Zone of skin (tissue), 1 donor: ENCODE data around the genes ACAP3 and TAS1R3.

DNA sequence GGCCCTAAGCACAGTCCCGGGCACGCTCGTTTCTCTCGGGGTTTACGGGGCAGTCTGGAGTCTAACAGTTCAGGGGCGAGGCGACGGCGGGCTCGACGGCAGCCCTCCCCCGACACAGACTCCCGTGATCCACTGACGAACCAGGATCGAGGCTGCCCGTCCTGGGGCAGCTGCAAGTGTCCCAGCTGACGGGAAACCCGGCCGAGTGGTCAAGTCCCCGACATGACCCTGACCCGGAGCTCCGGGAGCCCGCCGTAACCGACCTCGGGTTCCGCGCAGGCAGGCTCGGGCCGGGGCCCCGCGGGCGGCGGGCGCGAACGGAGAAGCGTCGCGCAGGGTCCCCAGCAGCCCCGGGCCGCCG, 438 bp downstream of the UBE2J2 start:
- RRBS: 1% methylated on average over 20 of the region's 43 CpGs

GRCh38 chr1:1273597-1273728, 191 bp downstream of the UBE2J2 start:
- RRBS: 1% methylated on average over 13 of the region's 21 CpGs

DNA sequence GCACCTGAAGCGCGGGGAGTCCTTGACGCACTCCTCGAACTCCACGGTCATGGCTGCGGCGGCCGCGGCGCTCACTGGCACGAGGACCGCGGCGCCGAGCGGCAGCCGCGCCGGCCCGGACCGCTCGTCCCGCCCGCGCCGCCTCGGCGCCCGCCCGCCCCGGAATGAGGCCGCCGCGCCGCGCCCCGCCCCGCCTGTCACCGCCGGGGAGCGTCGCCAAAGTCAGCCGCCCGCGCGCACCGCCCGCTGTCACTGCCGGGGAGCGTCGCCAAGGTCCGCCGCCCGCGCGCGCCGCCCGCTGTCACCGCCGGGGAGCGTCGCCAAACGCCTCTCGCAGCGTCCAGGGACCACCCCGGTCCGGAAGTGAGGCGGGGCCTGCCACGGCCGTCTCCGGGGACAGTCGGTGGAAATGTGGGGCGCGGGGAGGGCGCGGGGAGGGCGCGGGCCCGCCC, at the start of gene ACAP3:
TSS of gene ACAP3 (minus strand) at position 166 of the 452 bp plus-strand sequence.
- RRBS: 1% methylated on average over 59 of the region's 80 CpGs

DNA sequence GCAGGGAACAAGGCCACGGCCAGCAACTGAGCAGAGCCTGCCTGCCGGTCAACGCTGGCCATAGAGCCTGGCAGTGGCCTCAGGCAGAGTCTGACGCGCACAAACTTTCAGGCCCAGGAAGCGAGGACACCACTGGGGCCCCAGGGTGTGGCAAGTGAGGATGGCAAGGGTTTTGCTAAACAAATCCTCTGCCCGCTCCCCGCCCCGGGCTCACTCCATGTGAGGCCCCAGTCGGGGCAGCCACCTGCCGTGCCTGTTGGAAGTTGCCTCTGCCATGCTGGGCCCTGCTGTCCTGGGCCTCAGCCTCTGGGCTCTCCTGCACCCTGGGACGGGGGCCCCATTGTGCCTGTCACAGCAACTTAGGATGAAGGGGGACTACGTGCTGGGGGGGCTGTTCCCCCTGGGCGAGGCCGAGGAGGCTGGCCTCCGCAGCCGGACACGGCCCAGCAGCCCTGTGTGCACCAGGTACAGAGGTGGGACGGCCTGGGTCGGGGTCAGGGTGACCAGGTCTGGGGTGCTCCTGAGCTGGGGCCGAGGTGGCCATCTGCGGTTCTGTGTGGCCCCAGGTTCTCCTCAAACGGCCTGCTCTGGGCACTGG, at the start of gene TAS1R3:
TSS of gene TAS1R3 (plus strand) at position 209 of the 598 bp plus-strand sequence.
- RRBS: no CpG with 5 or more reads among the region's 23 CpGs

- RRBS: no CpG with 5 or more reads among the region's 11 CpGs
These were observed 4.0 kb downstream of the CCNL2 start for GRCh38 chr1:1395201-1395561.

- RRBS: no CpG with 5 or more reads among the region's 53 CpGs
These were observed 892 bp upstream of the CCNL2 start for GRCh38 chr1:1399689-1400764.

GRCh38 chr1:1429488-1430051, 3.9 kb downstream of the TMEM88B start:
- RRBS: no CpG with 5 or more reads among the region's 9 CpGs

- RRBS: 90% methylated on average over 4 of the region's 46 CpGs
These were observed 10.7 kb downstream of the ATAD3A start for GRCh38 chr1:1522487-1523235.

GRCh38 chr1:1561989-1562948, 12.4 kb downstream of the SSU72 start:
- RRBS: no CpG with 5 or more reads among the region's 23 CpGs

DNA sequence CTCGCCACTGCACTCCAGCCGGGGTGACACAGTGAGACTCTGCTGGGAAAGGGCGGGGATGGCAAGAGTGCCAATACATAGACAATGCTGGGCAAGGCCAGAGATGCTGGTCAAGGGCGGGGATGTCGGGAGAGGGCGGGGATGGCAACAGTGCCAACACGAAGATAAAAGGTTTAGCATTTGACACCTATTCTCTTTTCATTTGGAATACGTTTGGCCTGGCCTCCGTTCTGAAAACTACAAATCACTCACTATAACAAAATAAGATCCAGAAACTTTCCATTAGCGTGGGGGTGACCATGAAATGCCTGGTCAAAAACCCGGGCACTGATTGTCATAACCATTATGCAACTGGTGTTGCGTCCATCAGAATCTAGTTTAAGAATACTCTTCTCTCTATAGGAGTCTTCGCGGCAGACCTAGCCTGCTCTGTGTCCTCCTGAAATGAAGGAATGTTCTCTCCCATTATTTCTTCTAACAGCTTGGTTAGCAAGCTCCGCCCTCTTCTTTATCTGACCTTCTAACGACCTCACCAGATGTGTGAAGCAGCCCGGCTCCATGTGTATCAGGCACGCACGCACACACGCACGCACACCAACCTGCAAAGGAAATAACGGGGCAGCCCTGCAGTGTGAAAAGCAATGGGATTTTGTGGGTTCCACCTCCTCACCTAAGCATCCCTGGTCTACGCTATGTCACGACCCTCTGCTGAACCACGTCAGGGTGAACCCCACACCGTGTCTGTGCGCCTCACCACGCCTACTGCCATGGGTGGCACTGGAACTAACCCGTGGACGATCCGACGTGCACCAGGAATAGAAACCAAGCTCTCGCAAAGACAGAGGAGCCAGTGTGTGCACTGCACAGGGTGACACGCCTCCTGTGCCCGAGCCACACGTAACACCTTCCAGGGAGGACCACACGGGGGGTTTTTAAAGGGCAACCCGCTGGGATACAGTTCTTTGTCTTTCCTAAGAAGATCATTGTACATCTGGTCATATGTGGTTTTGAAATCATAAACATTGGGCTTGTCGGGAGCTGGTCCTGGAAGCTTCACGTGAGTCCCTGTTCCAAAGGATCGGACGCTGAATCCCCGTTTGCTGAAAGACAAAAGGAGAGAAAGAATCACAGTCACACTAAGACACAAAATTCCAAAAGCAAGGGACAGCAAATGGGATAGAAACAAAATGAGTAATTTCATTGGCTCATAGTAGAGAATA, 10.4 kb downstream of the SSU72 start:
- RRBS: no CpG with 5 or more reads among the region's 43 CpGs

DNA sequence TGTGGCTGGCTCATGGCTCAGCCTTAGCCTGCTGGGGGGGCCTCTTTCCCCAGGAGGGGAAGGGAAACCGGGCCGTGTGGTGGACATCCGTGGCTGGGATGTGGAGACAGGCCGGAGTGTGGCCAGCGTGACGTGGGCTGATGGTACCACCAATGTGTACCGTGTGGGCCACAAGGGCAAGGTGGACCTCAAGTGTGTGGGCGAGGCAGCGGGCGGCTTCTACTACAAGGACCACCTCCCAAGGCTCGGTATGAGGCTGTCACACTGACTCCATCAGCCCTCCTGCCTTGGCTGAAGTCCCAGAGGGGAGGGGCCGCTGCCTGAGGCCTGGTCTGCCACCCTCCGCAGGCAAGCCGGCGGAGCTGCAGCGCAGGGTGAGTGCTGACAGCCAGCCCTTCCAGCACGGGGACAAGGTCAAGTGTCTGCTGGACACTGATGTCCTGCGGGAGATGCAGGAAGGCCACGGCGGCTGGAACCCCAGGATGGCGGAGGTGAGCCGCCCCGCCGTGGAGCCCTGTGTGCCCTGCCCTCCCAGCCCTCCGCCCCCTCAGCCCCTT, 7.0 kb upstream of the MMP23B start:
- RRBS: no CpG with 5 or more reads among the region's 25 CpGs

GRCh38 chr1:1627009-1627969, 4.7 kb upstream of the MMP23B start:
- RRBS: 28% methylated on average over 18 of the region's 50 CpGs

DNA sequence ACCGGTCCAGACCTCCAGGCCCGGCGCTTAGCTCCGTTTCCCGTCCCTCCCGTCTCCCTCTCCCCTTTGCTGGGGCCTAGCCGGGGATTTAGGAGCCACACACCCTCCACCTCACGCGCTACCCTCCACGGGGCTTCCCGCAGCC, 736 bp upstream of the MMP23B start:
- RRBS: 3% methylated on average over 10 of the region's 11 CpGs

DNA sequence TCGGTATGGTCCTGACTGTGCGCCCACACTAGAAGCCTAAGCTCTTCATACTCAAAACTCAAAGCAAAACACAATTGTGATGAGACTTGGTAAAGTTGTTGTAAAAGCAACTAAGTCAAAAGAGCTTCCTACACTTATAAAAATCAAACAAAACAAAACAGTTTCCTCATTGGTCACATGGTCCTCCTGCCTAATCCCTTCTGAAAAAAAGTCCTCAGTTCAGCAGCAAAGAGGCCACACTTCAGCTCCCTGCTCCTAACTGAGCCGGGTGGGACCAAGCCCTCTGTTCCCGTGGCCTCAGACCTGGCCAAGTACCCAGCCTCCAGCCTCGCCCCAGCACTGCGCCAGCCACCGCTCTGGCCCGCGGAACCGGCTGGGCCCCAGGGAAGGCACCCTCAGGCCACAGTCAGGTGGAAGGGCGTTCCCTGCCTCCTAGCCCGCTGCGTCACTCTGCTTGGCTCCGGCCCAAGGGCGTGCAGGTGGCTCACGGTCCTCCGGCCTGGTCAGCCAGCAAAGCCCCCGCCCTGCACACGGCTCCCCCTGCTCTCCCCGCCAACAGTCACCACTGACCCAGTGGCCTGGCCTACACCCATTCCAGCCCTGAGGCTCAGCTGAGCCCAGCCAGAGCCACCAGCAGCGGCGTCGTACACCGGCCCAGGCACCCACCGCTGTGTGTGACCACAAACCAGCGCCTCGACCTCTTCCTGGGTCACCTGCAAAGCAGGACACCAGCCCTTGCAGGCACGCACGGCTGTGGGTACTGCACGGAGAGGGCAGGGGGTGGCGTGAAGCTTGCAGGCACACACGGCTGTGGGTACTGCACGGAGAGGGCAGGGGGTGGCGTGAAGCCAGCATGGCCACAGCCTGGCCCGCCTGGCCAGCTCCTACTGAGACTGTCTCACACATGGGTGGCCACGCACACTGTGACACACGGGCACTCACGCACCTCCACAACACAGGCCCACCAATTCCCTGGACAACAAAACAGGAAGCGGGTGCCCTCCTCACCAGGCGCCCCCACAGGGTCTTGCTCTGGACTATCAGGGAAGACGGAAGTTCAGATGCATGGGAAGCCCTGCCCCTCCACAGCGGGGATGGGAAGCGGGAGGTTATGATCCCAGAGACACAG, 19.4 kb downstream of the NADK start:
- RRBS: 11% methylated on average over 10 of the region's 43 CpGs

DNA sequence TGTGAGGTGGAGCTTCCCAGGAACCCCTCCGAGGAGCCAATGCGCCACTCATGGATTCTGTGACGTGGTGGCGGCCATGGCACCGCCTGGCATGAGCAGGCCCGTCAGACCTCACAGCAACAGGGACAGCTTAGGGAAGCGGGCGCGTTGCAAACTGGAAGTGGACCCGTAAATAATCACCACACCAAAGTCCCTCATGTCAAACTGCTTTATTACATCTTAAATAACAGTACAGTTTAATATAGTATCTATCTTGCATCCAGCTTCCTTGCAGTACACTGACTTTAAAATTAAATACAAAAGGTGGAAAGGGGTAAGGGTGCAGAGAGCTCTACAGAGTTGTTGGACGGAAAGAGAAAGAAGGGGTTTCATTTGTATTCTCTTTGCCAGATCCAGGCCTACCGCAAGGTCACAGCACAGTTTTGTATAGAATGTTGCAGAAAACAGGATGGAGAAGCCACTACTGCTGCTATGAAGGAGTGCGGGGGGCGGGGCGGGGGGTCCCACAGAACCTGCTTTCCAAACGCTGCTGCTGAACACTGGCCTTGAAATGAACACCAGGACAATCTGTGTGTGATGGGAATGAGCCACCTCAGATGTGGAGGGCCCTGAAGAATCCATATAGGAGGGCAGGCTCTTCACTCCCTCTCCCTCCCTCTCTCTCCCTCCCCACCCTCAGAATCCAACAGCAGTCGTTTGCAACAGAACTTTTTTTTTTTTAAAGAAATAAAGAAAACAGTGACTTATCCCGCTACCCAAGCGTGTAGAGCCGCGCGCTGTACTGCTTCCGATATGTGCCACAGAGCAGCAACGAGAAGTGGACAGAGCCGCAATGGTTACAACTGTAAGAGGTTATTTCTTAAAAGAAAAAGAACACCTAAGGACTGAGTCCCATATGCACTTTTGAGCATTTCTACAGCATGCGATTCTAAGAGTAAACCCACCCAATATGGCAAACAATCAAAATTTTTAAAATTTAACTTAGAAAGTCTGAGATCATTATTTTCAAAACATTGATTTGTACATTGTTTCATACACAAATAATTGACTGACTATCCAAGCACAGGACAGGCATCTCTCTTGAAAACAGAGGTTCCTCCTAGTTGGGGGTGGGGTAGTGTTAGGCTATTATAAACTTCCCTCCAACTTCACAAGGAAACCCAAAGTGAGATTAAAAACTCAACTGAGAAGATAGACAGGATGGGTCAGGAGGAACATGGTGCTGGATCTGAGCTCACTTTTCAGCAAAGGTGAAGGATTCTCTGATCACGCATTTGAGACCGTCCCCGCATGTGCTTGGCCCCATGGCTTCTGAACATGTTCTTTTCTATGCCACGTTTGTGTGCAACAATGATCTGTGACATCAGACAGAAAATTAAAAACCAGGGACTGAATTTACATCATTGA, 7.3 kb upstream of the NADK start:
- RRBS: no CpG with 5 or more reads among the region's 30 CpGs

GRCh38 chr1:1817404-1818591, 39.5 kb upstream of the NADK start:
- RRBS: no CpG with 5 or more reads among the region's 13 CpGs

DNA sequence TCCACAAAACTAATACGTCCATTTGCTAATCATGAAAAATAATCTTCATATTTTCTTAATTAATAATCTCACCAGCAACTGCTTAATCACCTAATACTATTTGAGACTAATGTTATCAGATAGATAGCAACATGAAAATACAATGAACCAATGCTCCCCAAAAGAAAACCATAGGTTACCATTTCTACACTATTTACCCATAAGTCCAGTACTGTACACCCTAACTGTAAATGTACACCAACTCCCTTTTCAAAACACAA, 1.8 kb downstream of the GNB1 start:
- RRBS: no CpG with 5 or more reads among the region's 1 CpG

DNA sequence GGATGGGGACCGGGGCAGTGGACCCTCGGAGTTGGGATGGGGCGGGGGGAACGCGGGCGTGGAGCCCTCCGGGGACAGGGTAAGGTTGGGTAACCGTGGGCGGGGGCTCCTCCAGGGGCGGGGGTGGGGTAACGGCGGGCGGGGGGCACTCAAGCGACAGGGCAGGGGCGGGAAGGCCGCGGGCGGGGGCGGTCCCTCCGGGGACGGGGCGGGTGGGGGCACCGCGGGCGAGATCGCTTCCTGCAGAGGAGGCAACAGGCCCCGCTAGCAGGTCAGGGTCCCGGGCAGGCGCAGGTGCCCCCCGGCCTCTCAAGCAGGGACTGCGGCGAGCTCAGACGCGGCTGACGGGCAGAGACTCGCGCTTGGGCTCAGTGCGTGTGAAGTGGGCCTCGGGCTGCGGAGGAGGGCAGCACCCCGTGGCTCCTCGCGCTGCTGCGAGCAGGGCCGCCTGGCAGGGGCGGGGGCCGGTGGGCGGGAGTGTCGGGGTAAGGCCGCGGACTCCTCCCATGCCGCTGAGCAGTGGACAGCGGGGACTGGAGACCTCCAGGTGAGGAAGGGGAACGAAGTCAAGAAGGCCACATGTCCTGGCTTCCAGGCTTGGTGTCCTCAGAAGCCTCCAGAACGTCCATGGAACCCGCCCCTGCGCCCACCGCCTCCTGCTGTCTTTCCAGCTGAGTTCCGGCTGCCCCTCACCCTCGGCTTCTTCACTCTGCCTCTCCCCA, 579 bp upstream of the GNB1 start:
- RRBS: 3% methylated on average over 17 of the region's 60 CpGs

DNA sequence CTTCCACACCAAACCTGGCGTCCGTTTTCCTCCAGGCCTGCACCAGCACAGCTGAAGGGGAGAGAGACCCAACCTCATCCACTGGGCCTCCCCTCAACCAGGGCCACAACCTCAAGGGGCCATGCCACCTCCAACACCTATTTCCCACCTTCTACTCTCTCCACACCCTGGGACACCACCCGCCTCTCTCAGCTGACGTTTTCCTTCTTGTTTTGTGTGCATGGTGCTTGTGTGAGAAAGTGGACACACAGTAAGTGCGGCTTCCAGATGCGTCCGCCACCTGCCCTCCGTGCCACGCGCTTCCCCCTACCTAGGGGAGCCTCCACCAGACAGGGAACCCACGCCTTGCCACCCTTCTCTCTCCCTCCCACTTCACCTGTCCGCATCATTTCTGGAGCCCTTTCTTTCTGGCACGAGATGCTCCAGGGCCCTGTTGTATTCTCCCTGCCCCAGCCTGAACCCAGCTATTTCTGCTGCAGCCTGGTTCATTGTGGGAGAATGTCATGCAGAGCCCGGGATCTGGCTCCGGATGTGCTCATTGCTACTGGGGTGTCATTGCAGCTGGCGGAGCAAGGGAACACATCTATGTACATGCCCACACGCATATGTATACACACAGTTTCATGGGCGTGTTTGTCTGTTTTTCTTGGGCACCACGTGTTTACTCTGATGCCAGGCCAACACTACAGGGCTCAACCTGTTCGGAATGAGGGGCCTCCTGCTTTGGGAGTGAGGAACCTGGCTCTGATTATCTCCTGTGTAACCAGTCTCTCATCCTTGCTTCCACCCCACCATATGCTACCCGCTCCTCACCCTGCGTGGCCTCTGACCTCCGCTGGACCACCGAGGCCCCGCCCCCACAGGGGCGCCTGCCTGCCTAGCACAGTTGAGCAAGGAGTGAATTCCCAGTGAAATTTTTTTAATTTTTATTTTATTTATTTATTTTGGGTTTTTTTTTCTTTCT, 1.5 kb upstream of the GNB1 start:
- RRBS: no CpG with 5 or more reads among the region's 26 CpGs

- RRBS: no CpG with 5 or more reads among the region's 7 CpGs
These were observed 12.6 kb upstream of the PRKCZ start for GRCh38 chr1:2037530-2038016.